Mesothelial cell of epicardium (in vitro differentiated cells): ENCODE measurements around the genes ZFPL1, TMEM262 and CAPN1.

DNA sequence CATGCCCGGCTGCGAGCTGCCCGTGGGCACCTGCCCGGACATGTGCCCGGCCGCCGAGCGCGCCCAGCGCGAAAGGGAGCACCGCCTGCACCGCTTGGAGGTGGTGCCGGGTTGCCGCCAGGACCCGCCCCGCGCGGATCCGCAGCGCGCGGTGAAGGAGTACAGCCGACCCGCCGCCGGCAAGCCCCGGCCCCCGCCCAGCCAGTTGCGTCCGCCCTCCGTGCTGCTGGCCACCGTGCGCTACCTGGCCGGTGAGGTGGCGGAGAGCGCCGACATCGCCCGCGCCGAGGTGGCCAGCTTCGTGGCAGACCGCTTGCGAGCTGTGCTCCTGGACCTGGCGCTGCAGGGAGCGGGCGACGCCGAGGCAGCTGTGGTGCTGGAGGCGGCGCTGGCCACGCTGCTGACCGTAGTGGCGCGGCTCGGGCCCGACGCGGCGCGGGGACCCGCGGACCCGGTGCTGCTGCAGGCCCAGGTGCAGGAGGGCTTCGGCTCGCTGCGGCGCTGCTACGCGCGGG is 339 bp downstream of the SAC3D1 start:
- PRO-cap, result no peak

- PRO-cap, result bidirectional peak, plus-strand start at chr11:65084244, minus-strand start at chr11:65084040
Measured at GRCh38 chr11:65083717-65084868, at the start of gene ZFPL1. Gene ZFPL1, plus strand, starts transcription at chr11:65084222.

- PRO-cap, result no peak
Measured at GRCh38 chr11:65088958-65089643, at the start of gene TMEM262. Gene TMEM262, minus strand, starts transcription at chr11:65089110.

DNA sequence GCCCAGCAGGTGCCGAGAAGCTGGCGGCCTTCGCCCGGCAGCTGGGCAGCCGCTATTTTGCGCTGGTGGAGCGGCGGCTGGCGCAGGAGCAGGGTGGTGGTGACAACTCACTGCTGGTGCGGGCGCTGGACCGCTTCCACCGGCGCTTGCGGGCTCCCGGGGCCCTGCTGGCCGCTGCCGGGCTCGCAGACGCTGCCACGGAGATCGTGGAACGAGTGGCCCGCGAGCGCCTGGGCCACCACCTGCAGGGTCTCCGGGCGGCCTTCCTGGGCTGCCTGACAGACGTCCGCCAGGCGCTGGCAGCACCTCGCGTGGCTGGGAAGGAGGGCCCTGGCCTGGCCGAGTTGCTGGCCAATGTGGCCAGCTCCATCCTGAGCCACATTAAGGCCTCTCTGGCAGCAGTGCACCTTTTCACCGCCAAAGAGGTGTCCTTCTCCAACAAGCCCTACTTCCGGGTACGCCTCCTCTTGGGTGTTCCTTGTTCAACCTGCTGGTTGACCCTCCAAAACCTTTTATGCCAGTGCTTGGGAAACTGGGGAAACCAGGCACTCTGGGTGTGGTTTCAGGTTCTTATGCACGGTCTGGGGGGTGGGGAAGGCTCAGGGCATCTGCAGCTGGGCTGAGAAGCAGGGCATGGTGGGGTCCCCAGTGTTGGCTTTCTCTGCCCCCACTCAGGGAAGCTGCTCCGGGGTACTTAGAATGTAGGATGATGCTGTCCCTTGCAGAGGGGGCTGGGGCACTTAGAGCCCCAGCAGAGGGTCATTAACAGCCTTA is 3.0 kb upstream of the TM7SF2 start:
- PRO-cap, result no peak

DNA sequence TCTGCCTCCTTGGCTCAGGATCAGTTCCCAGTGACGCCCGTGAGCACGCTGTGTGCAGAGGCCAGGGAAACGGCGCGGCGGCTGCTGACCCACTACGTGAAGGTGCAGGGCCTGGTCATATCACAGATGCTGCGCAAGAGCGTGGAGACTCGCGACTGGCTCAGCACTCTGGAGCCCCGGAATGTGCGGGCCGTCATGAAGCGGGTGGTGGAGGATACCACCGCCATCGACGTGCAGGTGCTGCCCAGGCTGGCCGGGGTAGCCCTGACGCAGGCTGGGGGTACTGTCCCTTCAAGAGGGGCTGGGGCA is 2.0 kb upstream of the TM7SF2 start:
- PRO-cap, result no peak

GRCh38 chr11:65116057-65116303 is 1.5 kb downstream of the ZNHIT2 start:
- PRO-cap, result no peak

GRCh38 chr11:65126363-65127185 is 4.5 kb downstream of the MRPL49 start:
- PRO-cap, result no peak

- PRO-cap, result no peak
Measured at GRCh38 chr11:65130579-65131152, 3.7 kb downstream of the SYVN1 start.

GRCh38 chr11:65131938-65132989 is 2.1 kb downstream of the SYVN1 start:
- PRO-cap, result no peak

DNA sequence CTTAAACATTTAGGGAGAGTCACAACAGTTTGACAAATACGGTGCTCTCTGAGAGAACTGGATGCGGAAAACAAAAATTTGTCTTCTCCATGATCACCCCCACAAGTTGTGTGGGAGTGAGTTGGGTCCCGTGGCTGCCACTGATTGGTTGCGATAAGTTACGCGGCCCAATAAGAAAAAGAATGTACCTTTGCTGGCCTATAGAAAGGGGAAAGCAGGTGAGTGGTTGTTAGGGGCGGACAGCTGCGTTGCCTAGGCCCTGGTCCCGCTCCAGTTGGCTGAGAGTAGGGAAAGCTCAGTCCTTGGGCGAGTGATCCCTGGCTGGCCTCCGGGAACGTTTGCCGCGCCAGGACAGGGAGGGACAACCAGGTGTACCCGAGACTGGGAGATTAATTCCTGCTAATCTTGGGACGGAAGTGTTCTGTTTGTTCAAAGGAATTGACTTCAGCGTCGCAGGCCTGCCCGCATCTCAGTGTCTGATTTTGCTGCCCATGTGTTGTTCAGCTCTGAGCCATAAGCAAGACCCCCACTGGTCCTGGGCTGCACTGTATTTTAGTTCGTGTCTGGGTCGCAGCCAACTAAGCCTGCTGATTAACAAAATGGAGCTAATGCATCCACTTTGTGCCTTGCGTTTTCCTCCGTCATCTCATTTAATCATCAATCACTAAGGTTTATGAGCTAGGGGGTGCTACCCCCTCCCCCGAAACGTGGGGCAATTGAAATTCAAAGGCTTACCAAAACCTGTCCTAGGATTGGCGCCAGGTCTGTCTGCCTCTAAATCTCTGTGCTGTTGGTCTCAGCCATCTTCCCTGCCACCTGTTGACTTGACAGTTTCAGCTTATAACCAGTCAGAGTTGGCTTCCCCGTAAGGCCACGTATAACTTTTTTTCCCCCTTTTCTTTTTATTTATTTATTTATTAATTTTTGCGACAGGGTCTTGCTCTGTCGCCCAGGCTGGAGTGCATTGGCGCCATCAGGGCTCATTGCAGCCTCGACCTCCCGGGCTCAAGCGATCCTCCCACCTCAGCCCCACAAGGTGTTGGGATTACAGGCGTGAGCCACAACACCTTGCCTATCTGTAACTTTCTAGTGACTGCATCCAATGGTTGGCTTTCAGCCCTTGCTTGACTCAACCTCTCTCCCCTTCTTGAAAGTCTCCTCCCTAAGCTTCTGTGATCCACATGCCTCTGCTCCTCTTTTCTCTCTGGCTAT is 1.0 kb upstream of the SYVN1 start:
- PRO-cap, result bidirectional peak, plus-strand start at position 281 of the sequence, minus-strand start at position 112 of the sequence

DNA sequence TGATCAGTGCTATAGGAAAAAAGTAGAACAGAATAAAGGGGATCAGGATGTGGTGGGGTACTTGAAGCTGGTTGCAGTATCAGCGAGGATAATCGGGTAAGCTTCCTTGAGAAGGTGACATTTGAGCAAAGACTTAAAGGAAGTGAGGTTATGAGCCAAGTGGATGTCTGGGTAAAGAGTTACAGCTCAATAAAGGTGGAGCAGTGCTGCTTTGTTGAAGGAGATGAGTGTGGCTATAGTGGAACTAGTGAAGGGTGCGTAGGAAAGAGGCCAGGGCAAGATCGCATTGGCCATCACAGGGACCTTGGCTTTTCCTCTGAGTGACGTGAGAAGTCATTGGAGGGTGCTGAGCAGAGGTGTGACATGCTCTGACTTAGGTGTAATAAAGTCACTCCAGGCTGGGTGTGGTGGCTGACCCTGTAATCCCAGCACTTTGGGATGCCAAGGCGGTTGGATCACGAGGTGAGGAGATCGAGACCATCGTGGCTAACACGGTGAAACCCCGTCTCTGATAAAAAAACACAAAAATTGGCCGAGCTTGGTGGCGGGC is 2.3 kb upstream of the SYVN1 start:
- PRO-cap, result no peak

DNA sequence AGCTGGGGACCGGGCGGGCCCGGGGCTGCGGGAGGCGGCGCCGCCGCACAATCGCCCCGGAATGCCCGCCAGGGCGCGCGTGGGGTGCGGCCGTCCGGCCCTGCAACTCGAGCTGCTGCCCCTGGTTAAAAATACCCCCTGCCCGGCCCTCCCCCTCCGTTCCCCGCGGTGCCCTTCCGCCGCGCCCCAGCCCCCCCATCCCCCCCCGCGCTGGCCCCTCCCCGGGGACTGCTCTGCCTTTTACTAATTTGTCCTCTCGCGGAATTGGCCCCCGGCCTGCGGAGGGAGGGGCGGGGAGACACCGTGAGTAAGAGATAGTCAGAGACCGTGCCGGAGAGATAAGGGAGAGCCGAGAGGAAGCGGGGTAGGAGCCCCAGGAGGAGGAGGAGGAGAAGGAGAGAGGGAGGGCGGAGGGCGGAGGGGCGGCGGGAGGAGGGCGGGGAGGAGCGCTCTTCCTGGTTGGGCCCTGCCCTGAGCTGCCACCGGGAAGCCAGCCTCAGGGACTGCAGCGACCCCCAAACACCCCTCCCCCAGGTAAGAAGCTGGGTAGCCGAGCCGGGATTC is at the start of gene CAPN1:
CAPN1 (plus strand) TSS at position 449 of the 564 bp plus-strand sequence.
- PRO-cap, result no peak

GRCh38 chr11:65294470-65294897 is 20.2 kb upstream of the CDC42EP2 start:
- PRO-cap, result no peak

- PRO-cap, result unidirectional peak, plus-strand start at chr11:65298947
Measured at GRCh38 chr11:65298011-65299356, 16.2 kb upstream of the CDC42EP2 start.

DNA sequence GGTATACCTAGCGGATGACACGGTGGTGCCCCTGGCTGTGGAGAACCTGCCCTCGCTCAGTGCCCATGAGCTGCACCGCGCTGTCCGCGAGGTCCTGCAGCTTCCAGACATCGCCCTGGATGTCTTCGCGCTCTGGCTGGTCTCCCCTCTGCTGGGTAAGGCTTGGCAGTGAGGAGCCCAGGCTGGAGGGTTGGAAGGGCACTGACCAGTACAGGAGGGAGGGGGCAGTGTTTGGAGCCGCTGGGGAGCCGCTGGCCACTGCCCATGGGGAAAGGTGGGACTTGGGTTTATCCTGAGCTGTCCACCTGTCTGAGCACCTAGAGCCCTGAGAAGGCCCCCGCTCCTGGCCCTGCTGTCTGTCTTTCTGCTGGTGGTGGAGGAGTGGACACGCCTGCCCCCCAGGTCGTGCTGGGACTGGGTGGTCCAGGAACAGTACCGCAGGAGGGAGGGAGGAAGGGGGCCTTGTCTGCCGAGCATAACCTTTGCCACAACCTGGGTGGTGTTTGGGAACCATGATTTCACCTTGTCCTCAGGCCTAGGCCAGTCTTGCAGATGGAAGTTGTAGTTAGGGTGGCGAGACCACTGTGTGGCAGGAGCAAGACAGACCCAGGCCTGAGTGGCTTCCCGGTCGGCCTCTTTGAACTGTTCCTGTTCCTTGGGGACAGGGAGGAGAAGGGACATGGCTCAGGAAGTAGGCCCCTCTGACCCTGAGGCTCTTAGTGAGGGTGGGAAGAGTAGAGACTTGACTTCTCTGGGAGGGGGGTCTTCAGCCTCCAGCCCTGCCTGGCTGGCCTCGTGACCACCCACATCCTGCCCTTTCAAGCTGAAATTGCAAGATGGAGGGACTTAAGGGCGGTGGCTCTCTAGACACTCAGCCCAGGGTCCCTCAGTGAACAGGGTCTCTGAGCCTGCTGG is 3.2 kb downstream of the FRMD8 start:
- PRO-cap, result no peak

DNA sequence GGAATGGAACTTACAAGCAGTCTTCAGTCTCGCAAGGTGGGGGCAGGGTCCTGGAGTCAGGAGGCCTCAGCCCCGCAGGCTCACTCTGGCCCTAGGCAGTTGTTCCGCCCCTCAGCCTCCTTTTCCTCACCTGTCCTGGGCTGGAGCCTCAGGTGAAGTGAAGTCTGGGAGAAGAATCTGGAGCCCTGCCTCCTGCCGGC is 7.9 kb downstream of the FRMD8 start:
- PRO-cap, result no peak

DNA sequence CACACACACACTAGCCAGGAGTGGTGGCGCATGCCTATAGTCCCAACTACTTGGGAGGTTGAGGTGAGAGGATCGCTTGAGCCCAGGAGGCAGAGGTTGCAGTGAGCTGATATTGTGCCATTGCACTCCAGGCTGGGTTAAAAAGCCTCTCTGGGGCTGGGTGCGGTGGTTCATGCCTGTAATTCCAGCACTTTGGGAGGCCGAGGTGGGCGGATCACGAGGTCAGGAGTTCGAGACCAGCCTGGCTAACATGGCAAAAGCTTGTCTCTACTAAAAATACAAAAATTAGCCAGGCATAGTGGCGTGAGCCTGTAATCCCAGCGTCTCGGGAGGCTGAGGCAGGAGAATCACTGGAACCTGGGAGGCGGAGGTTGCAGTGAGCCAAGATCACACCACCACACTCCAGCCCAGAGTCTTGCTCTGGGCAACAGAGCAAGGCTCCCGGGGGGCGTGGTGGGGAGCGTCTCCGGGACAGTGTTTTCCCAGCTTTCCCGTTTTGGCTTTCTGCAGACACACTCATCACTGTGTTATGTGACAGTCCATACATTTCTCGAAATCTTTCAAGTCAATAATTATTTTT is 67.7 kb downstream of the FRMD8 start:
- PRO-cap, result no peak

- PRO-cap, result bidirectional peak, plus-strand start at chr11:65455286, minus-strand start at chr11:65455098
Measured at GRCh38 chr11:65454596-65455797, 68.6 kb downstream of the FRMD8 start.

- PRO-cap, result no peak
Measured at GRCh38 chr11:65488993-65489700, 35.7 kb upstream of the SCYL1 start.

- PRO-cap, result no peak
Measured at GRCh38 chr11:65489701-65490293, 35.1 kb upstream of the SCYL1 start.